ENCODE measurements around a stretch of chr10.

DNA sequence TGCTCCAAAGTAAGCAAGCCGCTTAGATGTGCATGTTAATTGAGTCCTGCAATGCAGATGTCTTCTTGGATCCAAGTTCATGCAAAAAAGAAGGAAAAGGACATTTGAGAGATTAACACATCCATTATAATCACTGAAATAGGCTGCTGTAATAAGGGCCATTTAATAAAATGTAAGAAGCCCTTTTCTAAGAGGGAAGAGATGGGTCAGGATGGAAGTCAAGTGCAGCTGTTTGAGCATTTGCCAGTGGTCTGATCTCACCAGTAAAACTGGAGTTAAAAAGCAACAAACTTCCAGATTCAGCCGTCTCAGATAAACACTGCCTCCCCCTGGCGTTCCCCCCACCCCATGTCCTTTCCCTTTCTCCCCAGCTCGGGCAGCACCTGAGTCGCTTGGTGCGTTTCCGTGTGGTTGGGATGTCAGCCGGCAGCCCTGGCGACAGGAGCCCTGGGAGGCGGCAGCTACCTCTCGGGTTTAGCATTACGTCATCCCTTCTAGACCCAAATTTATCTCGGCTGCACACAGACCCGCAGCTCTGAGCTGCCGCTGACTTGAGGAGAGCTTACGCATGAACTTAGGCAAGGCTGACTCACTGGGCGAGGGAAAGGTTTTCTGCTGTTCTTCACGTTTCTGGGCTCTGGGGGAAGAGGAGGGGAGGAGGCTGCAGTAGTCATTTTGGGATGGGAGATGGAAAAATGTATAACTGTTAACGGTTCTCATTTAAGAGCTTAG lies 14.2 kb downstream of the MXI1 start:
- PRO-cap: bidirectional peak, plus-strand start at position 538 of the sequence, minus-strand start at position 434 of the sequence
- RAMPAGE, long total RNA, 4 experiments: no peak in any of the 4 experiments

DNA sequence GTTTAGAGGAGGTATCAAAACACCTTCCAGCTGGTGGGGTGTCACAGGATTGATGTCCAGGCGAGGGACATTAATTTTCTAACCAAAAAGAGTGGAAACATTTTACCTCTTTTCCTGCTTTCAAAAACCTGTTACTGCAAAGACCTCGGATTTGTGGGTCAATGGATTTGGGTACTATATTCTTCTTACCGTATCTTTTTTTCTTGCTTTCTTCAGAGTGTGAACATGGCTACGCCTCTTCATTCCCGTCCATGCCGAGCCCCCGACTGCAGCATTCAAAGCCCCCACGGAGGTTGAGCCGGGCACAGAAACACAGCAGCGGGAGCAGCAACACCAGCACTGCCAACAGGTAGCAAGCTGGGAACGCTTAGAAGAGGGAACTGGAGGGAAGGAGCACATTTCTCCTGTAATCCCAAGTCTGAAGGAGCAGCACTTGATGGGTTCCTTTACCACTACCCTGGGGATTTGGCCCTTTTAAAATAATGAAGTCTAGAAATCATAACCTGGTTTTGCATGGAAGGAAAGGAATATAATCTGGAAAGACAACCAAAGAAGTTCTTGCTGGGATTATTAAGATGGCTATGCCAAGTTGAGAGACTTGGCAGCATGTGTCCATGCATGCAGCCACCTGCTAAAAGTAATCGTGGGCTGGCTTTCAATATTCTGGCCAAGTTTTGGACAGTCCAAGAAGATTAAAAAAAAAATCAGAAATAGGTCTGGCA lies 20.7 kb downstream of the MXI1 start:
- PRO-cap: no peak
- RAMPAGE, long total RNA, 4 experiments: start-site peak on the plus strand in 2 of 4 experiments, centred at positions 243 to 270 of the sequence, 11 to 25 reads per replicate

GRCh38 chr10:110274538-110275046 lies 30.1 kb downstream of the SMNDC1 start:
- PRO-cap: no peak
- RAMPAGE, long total RNA, 4 experiments: no peak in any of the 4 experiments

DNA sequence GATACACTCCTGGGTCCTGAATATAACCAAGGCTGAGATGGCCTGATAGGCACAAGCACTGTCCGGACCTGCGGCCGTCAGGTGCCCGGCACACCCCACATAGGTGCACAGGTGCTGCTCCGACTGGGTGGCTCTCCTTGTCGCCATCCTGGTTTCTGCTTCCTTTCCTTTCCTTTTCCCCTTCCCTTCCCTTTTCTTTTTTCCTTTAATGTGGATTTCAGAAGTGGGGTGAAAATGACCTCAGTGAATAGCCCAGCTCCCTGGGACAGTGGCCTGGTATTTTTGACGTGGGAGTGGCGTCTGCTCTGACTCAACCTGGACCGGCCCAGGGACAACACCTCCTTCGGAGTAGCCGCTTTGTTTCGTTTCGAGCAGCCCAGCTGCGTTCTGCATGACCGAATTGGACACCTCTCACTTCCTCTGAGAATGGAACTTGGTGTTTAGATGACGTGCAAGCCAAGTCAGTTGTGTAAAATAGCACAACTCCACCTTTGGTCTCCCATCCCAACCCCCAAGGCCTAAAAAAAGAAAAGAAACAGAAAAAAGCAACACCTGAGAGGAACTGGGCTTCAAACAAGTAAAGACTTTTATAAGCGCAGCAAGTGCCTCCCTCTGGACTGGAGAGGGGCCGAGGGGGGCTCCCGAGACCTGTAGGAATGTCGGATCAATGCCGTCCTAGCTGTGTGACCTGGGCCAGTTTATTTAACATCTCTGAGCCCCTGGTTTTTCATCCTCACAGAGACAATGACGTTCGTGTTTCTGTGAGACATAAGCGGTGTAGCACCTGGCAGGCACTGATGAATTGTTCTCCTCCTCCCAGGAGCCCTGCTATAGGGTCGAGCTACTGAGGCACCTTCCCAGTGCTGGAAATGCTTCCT lies 51.9 kb upstream of the SMNDC1 start:
- PRO-cap: bidirectional peak, plus-strand start at position 548 of the sequence, minus-strand start at position 389 of the sequence
- RAMPAGE, long total RNA, 4 experiments: no peak in any of the 4 experiments

DNA sequence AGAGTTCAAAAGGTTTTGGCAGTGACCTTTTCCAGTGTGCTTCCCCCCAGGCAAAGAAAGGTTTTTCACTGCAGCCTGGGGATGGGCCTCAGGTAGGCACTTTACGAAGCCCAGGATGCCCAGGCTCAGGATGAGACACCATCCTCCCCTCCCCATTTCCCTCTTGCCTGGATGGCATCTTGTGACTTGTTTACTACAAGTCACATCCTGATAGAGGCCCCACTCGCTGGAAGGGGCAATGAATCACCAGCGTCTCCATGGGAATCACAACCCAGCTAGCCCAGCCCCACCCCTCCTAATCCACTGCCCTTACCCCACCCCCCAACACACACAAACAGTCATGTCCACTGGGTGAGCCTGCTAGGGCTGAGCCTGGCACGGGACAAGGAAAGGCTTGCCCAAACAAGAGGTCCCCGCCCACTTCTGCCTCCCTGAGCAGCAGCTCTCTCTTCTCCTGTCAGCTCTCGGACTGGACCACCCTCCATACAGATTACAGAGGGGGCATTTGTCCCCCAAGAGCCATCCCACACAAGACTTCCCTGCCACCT lies 93.9 kb upstream of the SMNDC1 start:
- PRO-cap: bidirectional peak, plus-strand start at position 337 of the sequence, minus-strand start at position 165 of the sequence
- RAMPAGE, long total RNA, 4 experiments: no peak in any of the 4 experiments

DNA sequence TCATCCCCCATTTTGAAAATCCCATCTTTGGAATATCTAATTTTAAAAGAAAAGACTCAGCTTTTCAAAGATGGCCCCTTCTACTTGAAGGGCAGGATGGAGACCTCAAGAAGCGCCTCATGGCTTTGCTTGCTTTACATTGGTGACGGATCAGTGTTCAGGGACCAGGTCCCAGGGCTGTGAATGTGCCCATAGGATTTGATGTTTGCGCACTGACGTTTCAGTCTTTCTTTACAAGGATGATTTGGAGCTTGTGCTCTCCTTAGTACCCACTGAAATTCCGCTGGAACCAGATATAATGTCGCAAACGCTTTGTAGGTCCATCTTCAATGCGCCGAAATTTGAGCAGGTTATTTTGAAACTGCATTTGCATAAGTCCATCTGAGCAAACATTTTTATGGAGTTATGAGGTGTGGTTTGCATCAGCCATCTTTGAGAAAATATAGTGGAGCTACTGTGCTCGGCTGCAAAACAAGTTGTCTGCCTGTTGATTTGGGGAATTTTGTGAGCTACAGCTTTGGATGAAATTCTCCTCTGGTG lies 2.3 kb downstream of the RBM20 start:
- PRO-cap: no peak
- RAMPAGE, long total RNA, 4 experiments: no peak in any of the 4 experiments

DNA sequence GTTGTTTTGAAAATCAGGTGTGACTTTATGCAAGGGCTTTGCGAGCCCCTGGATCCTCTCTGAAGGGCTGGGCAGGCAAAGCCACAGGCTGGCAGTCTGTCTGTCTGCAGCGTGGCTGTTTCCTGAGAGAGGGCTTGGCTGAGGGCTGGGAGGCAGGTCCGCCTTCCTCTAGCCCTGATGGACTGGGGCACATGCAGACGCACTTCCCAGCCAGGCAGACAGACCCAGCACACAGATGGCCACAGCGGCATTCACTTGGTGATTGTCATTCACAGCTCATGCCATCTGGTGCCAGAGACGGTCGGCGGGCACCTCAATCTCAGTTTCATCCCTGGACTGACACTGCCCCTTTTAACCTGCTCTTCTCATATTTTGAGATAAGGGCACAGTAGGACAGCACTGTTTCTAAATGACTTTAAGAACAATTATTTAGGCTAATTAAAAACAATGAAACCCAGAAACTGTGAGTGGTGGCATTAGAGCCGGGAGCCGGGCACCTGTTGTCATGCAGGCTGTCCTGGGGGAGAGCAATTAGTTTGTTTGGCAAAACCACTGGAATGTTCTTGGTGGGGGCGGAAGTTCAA lies 35.6 kb downstream of the RBM20 start:
- PRO-cap: no peak
- RAMPAGE, long total RNA, 4 experiments: no peak in any of the 4 experiments

- PRO-cap: no peak
- RAMPAGE, long total RNA, 4 experiments: no peak in any of the 4 experiments
Measured at GRCh38 chr10:110931702-110932607, 12.6 kb downstream of the SHOC2 start.

DNA sequence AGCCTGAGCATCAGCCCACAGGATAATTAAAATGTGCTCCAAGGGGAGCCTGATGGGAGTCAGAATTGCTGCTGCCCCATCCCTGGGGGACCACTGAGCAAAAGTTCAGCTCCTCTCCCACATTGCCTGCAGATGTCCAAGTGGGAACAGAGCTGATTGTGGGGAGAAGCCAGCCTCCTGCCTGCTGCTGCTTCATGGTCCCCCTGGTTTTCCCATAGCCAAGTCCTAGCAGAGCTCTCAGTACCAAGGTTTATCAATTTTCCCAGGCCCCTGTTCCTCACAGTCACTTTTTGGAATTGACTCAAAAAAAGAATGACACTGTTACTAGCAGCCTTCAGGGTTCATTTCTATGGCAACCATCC lies 25.8 kb upstream of the GPAM start:
- PRO-cap: no peak
- RAMPAGE, long total RNA, 4 experiments: no peak in any of the 4 experiments

GRCh38 chr10:112209776-112210120 lies 26.2 kb upstream of the GPAM start:
- PRO-cap: no peak
- RAMPAGE, long total RNA, 4 experiments: no peak in any of the 4 experiments

DNA sequence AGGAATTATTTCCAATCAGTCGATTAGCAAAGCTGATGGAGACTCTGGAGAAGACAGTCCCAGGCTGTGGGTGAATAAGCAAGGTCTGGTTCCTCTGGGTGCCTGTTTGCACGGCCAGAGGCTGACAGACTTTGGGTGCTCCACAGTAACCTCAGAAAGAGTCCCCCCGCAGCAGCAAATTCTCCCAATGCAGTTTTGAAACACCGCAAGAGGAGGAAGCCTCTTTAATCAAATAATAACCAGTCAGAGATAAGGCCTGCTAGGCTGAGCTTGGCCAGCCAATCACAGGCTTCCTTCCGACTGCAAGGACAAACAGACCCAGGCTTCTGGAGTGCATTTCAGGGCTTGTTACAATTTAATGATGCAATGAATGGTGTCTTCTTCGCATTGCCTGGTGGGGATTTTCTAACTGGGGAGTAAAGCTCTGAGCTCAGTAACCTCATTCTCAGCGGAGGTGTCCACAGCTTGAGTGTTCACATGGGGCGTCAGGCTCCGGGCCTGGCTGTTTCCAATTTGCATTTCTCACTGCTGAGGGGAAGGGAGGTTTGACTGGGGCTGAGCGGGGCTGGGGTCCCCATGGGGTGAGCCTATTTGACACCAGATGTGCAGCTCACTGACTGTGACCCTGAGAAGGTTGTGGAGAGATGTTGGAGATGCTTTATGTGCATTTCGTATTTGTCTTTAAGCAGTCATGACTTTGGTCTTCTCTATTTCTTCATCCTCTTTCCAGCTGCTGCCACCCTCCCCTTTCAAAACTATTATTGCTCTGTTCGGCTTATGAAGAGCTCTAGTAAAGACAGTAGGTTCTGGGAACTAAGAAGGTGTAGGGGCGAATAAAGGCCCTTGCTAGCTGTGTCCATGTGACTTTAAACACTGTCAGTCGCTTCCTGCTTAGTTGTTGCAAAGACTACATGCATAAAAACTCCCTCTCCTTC lies 31.9 kb upstream of the GPAM start:
- PRO-cap: no peak
- RAMPAGE, long total RNA, 4 experiments: no peak in any of the 4 experiments

DNA sequence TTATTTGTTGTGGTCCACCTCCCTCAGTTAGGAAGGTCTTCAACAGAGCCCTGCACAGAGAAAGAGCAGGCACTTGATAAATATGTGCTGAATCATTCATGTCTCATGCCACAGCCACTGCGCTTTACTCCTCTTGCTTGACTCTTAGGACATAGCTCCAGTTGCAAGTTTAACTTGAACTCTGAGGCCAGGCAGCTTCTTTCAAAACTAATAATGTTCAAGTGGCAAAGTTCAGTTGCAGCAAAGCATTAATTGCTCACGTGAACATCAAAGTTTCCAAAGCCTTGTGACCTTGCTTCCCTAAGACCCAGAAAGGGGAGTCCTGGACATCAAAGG lies 22.0 kb upstream of the TECTB start:
- PRO-cap: no peak
- RAMPAGE, long total RNA, 4 experiments: no peak in any of the 4 experiments

DNA sequence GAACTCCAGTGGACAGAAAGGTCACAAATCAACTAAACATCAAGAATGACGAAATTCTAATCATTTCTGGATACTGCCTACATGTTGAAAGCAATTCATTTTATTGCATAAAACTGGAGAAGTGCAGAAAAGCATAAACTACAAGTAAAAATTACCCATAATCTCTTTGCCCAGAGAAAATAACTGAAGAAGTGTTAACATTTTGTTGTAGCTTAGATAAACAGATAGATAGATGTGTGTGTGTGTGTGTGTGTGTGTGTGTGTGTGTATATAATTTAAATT lies 17.2 kb upstream of the TECTB start:
- PRO-cap: no peak
- RAMPAGE, long total RNA, 4 experiments: no peak in any of the 4 experiments

- PRO-cap: no peak
- RAMPAGE, long total RNA, 4 experiments: no peak in any of the 4 experiments
Measured at GRCh38 chr10:112296979-112297548, 13.9 kb downstream of the TECTB start.

DNA sequence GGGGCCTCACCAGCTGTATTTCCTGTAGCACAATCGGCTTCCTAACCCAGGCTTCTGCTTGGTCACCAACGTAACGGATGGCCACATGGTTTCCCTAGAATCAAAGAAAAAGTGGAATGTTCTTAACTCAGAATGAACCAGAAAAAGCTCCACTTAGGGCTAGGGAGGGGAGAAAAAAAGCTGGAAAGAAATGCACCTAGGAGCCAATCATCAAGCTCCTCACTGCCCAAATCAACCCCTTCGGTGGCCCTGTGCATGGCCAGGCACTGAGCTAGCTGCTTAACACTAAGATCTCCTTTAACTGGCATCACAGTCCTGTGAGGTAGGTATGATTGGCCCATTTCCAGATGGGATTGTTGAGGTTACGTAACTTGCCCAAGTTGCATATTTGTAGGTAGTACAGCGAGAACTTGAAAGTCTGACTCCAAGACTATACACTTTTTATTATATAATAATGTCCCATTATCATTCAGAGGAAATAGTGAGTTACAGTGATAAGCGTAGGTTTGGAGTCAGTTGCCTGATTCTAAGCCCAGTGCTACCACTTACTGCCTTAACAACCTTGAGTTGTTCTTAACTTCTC lies 37.4 kb upstream of the ACSL5 start:
- PRO-cap: no peak
- RAMPAGE, long total RNA, 4 experiments: no peak in any of the 4 experiments

- PRO-cap: no peak
- RAMPAGE, long total RNA, 4 experiments: no peak in any of the 4 experiments
Measured at GRCh38 chr10:112338883-112339329, 35.0 kb upstream of the ACSL5 start.

- PRO-cap: bidirectional peak, plus-strand start at chr10:112376230, minus-strand start at chr10:112376171
- RAMPAGE, long total RNA, 4 experiments: start-site peak on the plus strand in 3 of 4 experiments, at chr10:112376204-112376249 at its widest, 22 to 45 reads per replicate
Measured at GRCh38 chr10:112375855-112376530, 2.1 kb downstream of the ACSL5 start.

- PRO-cap: no peak
- RAMPAGE, long total RNA, 4 experiments: no peak in any of the 4 experiments
Measured at GRCh38 chr10:112689063-112689497, 242.1 kb downstream of the VTI1A start.

DNA sequence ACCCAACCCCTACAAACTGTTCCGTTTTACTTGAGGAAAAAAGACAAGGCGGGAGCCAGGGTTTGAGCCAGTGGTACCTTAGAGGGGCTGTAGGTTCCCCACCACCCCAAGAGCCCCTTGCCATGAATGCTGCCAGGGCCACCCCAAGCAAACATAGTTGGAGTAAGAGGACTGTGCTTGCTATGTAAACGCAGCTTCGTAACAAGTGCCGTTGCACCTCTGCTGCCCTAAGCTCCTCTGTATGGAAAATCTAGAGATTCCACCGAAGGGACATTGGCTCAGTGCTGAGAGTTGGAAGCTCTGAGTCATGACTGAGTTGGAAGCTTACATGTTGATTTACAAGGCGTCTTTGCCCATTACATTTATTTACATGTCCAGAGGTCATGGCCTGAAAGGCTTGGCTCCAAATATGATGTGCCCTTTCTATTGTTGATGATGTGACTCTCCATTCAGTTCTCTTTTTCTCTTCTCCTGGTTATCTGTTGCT lies 233.2 kb upstream of the TCF7L2 start:
- PRO-cap: no peak
- RAMPAGE, long total RNA, 4 experiments: no peak in any of the 4 experiments

DNA sequence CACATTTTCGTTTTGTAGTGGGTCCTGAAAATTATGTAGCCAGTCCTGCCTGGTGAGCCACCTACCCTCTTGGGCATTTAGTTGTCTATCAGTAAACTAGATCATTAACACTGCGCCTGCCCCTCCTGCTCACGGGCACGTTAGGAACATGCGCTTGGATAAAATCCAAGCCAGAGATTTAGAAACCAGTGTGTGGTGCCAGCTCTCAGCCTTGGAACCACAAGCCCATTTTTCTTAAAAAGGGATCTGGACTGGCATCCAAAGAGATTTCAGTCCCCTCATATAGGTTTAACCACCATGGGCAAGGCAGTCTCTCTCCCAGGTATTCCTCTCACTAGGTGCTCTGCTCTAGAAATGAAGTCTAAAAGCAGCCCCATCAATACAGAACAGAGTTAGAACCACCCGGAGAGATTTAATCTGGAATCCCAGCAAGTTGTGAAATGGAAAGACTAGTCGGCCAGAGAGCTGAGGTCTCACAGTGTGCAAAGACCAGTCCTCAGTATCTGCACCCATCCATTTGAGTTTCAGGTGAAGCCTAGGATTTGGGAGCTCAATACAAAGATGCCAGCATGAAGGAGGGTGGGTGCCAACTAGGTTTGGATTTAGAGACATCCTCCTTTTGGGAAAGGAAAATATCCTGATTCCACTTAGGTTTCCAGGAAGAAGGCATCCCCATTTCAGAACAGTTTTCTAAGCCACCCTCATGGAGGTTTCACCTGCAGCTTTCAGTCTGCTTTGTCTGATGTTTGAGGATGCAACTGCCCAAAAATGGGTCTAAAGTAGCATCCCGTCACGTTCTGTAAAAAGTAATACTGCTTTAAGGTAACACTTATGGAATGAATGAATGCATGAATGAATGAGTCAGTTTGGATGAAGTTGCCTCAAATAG lies 123.7 kb upstream of the TCF7L2 start:
- PRO-cap: no peak
- RAMPAGE, long total RNA, 4 experiments: no peak in any of the 4 experiments